Progenitor cell of endocrine pancreas (in vitro differentiated cells): ENCODE measurements around the gene SPRTN.

DNA sequence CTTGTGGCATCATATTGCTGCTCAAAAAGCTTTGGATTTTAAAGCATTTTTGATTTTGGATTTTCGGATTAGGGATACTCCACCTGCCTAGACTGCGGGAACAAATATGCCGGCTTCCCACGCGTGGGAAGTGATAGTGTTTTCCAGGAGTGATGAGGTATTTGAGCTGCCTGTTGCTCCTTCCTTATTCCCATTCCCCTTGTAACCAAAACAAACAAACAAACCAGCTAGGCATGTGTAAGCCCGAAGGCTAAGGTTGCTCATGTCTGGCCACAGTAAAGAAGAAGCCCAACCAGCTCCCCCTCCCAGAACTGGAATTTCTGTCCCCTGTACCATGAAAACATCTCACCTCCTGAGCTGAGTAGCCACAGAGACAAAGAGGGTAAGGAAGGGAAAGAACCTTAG lies 41.9 kb upstream of the RAB4A start:
- PRO-cap = unidirectional peak, plus-strand start at position 360 of the sequence

- PRO-cap = no peak
These were observed 39.6 kb upstream of the RAB4A start for GRCh38 chr1:229231149-229231790.

DNA sequence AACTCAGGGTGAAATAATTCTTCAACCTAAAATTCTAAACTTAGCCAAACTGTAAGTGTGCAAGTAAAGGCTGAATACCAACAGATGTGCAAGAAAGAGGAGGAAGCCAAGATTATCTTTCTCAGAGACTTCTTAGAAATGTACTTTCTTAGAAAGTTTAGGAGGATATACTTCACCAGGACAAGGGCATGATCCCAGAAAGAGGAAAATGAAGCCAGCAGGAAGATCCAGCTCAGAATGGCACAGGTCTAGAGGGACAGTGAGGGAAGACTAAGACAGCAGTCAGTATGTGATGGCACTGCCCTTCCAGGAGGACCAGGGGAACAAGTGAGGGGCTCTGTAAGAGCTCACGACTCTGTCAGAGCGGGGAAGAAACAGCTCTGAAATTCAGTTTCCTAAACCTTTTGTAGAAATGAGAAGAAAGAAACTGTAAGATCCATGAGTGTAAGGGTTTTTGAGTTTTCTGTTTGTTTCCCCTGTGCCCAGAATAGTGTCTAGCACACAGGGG lies 20.3 kb downstream of the RAB4A start:
- PRO-cap = no peak

DNA sequence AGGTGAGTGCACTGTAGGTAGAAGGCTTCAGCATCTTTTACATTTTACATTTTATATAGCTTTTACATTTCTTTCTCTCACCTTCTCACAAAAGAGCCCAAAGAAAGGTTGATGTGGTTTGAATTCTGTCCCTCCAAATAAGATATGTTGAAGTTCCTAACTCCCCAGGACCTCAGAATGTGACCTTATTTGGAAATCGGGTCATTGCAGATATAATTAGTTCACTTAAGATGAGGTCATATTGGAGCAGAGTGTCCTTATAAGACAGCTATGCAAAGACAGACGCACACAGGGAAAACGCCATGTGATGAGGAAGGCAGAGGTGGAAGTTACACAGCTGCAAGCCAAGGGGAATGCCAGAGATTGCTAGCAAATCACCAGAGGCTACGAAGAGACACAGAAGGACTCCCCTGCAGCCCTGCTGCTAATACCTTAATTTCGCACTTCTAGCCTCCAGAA lies 5.1 kb upstream of the ABCB10 start:
- PRO-cap = no peak

DNA sequence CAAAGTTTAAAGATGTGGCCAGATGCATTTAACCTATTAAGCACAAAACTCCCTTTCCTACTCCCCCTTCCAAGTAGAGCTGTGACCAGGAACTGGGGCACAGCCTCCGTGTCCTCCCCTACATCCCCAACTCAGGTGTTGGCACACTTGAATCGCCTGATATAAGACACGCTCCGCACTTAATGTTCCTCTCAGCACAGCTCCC lies 1.3 kb downstream of the TAF5L start:
- PRO-cap = no peak

GRCh38 chr1:229694175-229694861 lies 68.3 kb downstream of the URB2 start:
- PRO-cap = no peak

- PRO-cap = no peak
These were observed 55.4 kb upstream of the GALNT2 start for GRCh38 chr1:230011504-230012225.

DNA sequence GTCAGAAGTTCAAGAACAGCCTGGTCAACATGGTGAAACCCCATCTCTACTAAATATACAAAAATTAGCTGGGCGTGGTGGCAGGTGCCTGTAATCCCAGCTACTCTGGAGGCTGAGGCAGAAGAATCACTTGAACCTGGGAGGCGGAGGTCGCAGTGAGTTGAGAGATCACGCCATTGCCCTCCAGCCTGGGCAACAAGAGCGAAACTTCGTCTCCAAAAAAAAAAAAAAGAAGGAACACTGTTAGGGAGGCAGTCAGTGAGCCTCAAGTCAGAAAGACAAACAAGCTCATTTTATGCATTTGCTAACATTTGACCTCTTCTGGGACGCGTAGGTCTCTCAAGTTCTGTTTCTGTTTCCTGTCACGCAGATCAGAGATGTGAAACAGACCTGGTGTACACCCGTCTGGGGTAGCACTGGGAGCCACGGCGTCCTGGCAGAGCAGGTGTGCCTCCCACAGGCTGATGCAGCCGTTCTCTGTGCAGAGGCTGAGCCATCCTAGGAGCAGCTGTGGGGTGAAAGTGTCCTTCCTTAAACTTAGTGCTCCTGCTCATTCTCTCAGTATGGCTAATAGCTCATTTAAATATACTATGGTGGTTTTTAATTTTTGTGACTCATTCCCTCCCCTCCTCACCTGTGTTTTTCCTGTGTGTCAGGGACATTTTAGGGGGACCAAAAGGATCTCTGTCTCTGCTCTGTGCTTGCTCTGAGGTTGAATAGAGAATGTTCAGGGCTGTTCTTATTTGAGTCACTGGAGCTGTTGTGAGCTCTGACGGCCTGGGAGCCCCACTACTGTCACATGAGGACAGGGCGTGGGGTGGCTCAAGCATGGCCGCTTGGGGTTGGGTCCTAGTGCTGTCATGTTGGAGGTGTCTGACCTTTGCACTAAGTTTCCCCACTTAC lies 42.8 kb downstream of the GALNT2 start:
- PRO-cap = no peak

DNA sequence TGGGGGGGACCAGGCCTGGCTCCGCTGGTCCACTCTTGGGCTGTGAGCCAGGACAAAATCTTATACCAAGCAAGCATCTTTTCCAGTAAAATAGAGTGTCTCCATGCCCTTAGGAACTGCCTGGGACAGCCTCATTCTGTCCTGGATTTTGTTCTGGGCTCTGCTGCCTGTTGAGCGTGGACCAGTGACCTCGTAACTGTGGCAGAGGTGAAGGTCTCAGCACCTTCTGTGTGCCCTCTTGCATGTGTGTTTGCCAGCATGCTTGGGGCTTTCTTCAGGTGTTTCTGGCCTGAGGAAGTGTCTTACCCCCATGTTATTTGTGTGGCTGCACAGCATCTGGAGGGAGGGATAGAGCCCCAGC lies 45.7 kb downstream of the GALNT2 start:
- PRO-cap = no peak

DNA sequence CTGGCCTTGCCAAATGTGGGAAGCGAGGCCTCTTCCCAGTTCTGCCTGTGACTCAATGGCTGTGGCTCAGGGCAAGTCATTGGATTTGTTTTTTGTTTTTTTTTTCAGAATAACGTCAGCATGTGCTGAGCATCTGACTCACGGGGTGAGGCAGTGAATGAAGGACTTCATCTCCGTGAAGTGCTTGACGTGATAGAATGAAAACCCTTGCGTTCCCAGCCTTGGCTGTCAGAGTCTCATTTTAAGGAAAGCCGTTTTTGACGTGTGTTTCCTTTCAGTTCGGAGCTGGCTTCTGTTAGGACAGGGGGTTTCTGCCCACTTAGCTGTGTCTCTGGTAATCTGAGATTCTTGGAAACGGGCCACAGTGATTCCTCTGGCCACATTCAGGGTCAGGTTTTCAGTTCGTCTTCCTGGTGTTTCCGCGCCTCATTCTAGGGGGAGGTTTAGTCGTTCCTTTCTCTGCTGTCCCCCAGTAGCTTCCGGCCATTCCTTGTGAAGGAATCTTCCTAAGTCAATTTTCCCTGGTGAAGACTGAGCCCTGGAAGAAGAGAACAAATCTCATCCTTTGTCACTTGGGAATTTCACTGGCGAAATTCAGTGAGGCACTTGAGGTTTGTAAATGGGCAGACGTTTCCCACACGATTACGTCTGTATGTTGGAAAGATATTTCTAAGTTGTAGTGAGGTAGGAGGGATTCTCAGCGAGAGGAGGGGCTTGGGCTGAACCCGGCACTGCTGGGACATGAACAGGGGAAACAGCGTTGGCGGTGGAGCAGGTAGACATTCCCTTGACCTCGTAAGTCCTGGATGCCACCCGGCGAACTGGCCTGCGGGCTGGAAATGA lies 47.0 kb downstream of the GALNT2 start:
- PRO-cap = no peak

GRCh38 chr1:230118233-230118919 lies 51.3 kb downstream of the GALNT2 start:
- PRO-cap = no peak

DNA sequence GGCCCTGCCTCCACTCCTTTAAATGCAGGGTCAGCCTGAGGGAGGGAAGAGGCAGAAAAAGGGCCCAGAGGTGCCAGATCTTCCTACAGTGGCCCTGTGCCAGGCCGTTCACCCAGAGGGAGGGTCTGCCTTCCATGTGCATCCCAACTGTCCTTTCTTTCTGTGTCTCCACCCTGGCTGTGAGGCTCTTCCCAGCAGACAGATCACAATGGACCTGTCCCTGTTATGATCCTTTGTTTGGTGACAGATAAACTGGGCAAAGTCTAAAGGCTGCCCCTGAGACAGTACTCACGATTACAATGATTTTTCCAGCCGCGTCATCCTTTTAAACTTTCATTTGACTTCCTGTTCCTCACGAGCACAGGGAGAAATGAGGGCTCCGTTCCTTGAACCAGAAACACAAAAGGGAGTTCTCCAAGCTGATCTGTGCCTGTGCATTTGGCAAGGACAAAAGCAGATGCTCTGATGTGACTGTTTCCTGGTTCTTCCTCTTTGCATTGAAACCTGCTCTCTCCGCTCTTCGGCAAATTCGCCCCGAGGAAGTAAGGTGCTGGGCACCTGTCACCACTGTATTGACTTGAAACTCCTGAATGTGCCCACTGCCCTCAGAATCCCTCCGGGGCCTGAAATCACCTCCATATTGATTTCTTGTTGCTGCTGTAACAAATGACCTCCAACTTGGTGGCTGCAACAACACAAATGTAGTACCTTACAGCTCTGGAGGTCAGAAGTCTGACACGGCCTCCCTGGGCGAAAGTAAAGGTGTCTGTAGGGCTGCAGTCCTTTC lies 126.6 kb downstream of the PGBD5 start:
- PRO-cap = no peak

GRCh38 chr1:230487642-230488391 lies 61.7 kb upstream of the PGBD5 start:
- PRO-cap = no peak

DNA sequence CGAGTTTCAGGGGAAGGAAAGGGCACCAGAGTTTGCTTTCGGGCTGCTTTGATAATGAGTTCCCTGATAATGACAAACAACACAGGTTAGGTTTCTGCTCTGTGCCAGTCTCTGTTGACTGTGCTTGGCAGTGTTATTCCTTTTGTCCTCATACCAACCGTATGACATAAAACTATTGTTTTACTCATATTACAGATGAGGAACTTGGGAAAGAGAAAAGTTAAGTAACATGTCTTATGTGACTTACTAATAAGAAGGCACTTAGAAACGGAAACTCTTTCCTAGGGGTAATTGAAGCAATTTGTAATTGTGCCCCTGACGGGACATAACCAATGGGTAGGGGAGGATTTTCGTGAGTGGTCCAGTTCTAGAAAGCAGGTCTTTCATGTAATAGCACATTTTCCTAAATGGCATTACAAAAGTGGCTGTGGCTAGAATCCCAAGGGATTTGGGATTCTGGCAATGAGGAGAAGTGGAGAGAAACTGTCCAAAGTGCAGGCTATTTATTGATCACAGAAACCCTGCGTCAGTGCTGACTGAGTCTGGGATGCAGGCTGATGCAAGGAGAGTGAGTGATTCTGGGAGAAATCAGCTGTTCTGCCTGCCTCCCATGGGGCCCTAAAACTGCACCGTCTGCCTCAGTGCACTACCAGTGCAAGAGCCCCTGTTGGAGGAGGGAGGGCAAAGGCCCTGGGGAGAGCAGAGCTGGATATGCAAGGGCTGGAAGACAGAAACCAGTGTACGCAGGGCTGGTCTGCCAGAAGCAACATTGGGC lies 42.8 kb downstream of the C1orf198 start:
- PRO-cap = no peak

DNA sequence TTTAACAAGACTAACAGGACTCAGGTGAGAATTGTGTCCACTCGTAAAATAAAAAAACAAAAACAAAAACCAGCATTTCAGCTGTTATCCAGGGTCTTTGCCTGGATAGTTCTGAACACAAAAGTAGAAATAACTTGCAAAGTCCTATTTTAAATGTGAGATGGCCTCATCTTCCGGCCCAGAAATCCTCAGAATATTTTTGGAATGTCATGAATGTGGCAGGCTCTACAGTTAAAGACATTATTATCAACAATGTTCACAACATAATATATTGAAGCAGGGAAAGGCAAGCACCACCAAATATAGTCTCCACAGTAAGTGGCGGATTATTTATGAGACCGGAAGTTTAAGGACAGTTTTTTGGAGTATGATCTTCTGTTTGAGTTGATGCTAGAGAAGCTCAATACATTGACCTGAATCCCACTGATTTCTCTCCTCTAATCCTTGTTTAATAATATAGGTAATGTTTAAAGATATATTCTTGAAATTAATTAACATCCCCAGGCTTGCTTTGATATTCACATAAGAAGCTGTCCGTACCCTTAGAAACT lies 1.2 kb upstream of the C1orf198 start:
- PRO-cap = no peak

DNA sequence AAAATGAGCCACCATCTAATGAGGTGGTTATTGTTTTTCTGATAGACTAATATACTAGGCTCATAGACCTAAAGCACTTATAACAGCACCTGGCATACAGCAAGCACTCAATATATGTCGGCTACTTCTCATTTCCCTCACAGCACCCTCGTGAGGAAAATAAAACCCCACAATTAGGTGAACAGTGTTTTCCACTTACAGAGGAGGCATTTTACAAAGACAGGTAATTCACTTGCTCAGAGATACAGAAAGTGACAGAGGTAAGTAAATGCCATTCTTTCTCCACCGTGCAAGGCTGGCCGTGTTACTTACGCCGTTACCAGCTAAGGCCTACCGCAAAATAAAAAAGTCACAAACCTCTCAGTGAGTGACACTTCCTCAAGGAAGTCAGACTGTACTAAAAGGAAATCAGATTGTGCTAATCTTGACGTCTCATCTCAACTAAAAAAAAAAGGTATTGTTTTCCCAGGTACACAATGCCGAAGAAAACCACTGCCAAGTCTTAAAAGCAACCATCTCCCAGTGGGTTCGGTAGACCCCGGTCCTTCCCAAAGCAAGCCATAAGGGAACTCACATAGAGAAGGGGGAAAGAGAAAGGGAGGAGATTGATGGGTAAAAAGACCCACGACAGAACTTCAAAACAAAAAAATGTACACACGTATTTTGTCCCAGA lies 1.4 kb downstream of the TTC13 start:
- PRO-cap = no peak

- PRO-cap = unidirectional peak, plus-strand start at chr1:231041085
These were observed 970 bp upstream of the FAM89A start for GRCh38 chr1:231040904-231041543.

DNA sequence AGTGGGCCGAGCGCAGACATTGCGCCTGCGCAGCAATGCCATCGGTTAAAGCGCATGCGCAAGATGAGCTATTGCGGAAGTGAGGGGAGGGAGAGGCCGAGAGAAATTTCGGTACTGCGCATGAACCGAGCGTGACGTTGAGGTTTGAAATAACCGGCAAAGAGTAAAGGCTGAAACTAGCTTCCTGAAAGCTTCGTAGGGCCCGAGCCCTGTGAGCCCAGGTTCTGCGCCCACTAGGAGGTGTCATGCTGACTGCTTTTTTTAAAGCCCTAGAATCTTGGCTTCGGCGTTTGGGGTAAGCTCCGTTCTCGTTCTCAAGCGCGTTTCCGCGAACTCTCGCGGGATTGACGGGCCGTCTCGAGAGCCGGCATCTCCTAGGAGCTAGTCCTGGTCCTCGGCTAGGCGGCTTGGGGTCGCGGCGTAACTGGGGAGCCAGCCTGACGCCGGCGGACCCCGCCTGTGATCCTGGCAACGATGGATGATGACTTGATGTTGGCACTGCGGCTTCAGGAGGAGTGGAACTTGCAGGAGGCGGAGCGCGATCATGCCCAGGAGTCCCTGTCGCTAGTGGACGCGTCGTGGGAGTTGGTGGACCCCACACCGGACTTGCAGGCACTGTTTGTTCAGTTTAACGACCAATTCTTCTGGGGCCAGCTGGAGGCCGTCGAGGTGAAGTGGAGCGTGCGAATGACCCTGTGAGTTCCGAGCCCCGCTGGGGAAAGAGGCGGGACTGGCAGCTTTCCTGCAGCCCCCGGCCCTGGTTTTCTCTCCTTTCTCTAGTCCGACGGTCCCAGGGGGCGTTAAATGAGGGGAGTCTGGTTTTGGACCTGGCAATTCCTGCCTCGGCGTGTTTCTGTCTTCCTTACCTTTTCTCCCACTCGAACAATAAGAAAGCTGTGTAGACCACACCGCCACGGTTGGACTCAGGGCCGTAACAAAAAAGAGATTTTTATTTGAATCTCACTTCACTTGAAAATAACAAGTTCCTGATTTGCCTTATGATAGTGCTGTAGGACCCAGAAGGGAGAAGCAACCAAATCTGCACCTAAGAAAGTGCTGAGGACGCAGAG lies at the start of gene SPRTN:
TSS of gene SPRTN (plus strand) at position 384 of the 1,070 bp plus-strand sequence.
- PRO-cap = bidirectional peak, plus-strand start at position 71 of the sequence, minus-strand start outside the sequence; bidirectional peak, plus-strand start at position 384 of the sequence, minus-strand start at position 292 of the sequence; bidirectional peak, plus-strand start at position 664 of the sequence, minus-strand start at position 646 of the sequence

GRCh38 chr1:231362253-231362780 lies 24.2 kb downstream of the SPRTN start:
- PRO-cap = no peak

DNA sequence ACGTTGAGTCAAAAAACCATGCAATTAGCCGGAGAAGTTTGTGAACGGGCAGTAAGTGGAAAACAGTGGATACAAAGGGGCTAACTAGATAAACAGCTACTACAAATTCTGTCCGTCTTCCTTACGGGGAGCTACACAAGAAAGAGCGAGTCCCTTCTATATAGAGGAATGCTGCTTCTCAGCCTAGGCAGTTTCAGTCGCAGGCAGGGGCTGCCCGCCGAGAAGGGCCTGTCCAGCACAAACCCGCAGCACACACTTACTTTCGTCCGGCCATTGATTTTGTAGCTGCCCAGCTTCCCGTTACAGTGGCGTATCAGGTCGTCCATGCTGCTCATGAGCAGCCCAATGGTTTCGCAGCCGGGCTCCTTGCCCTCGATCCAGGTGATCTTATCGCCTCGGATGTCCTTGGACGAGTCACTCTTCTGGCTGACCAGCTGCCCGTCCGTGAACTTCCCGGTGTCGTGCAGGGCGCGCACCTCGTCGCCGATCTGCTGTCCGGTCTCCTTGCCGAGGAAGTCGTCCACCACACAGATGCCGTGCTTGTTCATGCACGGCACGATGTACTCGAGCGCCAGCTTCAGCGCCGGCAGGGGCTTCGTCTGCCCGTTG lies 1.2 kb downstream of the EGLN1 start:
- PRO-cap = unidirectional peak, plus-strand start at position 190 of the sequence; bidirectional peak, plus-strand start at position 417 of the sequence, minus-strand start at position 416 of the sequence